Cardiac muscle cell (in vitro differentiated cells and primary cell): ENCODE data around the genes GOLGA6A and CSK.

DNA sequence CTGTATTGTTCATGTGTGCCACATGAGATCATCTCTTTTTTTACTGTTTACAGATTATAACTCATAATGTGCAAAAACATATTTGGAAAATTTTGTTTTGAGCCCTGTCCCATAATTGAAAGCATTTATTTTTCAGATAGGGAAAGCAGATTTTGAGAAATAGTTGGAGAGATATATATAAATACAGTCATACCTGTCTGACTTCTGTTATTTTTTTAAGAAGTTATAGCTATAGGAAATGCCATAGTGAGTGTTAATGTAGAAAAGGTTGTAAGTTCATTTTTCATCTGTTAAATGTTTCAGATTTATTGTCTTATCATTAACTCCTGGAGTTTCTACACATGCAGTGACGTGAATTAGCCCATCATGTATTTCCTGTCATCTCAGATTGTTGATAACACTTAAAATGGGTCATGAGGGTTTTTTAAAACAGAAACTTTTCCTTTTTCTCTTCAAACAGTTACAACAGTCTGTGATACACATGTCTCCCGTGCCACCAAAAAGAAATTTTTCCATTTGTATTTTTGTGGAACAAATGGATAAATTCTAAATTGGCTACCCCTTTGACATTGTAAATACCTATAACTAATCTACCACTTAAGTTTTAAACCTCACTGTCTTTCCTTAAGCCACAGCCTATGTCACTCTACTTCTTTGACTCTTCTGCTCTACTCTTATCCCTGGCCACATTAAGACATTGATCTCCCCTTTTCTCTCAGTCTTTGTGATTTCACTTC, 89.0 kb downstream of the NEO1 start:
- RAMPAGE, long total RNA: no peak
- RRBS: no CpG with 5 or more reads among the region's 2 CpGs

DNA sequence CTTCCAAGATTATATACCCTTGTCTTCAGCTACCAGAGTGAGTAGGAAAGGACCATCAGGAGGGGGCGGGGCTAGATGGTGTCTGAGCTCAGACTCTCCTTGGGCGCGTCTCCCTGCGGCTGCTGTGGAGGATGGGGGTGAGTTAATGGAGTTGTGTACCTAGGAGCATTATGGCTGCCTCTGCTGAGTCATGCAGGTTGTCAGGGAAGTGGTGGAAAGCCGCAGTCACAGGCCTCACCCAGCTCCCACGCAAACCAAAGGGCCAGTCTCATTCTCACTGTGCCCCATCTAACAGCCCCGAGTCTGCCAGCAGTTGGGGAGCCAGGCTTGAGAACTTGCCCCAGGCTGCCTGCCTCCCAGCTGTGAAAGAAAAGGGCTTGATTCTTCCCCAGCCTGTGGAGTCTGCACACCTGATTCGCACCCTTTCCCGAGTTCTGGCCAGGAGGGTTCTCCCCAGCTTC, 143.4 kb downstream of the HCN4 start:
- RAMPAGE, long total RNA: no peak
- RRBS: no CpG with 5 or more reads among the region's 9 CpGs

DNA sequence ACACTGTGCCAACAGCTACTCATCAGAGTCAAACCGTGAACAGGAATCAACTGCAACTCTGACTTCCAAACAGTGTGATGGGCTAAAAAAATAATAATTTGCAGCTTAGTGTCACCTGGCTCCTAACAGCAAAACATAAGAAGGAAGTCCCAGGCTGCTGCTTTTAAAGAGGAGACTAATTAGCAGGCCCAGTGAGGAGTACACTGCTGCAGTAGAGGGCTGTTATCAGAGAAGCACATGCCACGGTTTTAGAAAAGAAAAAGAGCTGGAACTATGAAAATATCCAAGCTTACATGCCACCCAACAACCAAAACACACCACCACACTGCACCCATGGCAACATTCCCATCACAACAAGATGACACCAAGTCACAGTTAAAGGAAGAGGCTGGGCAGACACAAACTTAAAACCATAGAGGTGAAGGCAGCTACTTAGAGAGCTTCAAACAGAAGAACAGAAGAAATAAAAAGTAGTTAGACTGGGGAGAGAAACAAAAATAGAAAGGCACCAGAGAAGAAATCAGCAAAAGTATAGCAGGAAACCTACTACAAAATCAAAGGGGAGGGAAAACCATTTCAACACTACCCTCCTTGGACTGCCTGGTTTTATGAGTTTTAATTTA, 37.0 kb downstream of the NPTN start:
- RAMPAGE, long total RNA: no peak
- RRBS: no CpG with 5 or more reads among the region's 2 CpGs

- RAMPAGE, long total RNA: no peak
- RRBS: no CpG with 5 or more reads among the region's 17 CpGs
Measured at GRCh38 chr15:73870776-73871705, 2.3 kb upstream of the TBC1D21 start.

GRCh38 chr15:73889352-73889795, 16.0 kb downstream of the TBC1D21 start:
- RAMPAGE, long total RNA: no peak
- RRBS: no CpG with 5 or more reads among the region's 1 CpG

- RAMPAGE, long total RNA: no peak
- RRBS: no CpG with 5 or more reads among the region's 5 CpGs
Measured at GRCh38 chr15:73920437-73920952, 5.8 kb upstream of the LOXL1 start.

GRCh38 chr15:73922417-73923131, 3.7 kb upstream of the LOXL1 start:
- RAMPAGE, long total RNA: no peak
- RRBS: no CpG with 5 or more reads among the region's 16 CpGs

DNA sequence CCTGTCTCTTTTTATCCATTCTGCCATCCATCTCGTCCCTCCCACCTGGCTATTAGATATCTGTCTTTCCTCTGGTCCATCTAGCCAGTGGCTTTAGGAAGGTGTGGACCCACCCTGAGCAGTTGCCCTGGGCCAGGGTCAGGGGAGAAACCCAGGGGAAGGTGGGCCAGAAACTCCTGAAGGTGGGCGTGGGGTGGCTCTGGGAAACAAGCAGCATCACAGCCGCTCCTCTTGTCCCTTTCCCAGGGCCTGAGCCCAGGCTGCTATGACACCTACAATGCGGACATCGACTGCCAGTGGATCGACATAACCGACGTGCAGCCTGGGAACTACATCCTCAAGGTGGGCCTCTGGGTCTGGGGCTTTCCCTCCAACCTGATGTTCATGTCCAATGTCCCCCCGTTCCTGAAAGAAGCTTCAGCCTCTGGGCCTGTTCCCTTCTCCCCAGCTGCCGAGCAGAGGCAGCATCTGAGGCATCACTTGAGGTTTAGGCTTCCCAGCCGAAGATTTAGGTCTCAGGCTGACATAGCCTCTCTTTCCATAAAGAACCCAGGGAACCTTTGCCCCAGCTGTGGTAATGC, 21.4 kb downstream of the LOXL1 start:
- RAMPAGE, long total RNA: no peak
- RRBS: no CpG with 5 or more reads among the region's 11 CpGs

DNA sequence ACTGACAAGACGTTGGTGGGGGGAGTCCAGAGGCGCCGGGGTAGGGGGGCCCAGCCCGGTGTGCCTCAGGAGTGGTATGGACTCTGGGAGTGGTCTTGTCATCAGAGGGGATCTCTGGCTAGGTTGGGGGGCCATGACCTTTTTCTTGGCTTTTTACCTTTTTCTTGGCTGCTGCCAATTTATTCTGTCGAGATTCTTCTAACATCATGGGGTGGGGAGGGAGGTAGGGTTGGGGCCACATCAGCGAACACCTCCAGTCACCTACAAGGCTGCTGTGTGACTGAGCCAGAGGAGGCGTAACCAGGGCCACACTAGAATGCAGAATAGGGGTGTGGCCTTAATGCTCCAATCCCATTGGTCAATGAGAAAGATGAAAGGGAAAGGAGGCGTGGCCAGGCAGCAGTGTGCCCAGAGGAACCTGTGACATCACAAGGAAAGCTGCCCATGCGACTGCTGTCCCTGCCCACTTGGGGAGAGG, at the start of gene GOLGA6A:
Gene GOLGA6A (minus strand): TSS at position 282 of the 478 bp plus-strand sequence.
- RAMPAGE, long total RNA: no peak
- RRBS: no CpG with 5 or more reads among the region's 9 CpGs

- RAMPAGE, long total RNA: no peak
- RRBS: no CpG with 5 or more reads among the region's 1 CpG
Measured at GRCh38 chr15:74156489-74156927, 17.0 kb upstream of the ISLR start.

- RAMPAGE, long total RNA: no peak
- RRBS: no CpG with 5 or more reads among the region's 8 CpGs
Measured at GRCh38 chr15:74170356-74170925, 3.1 kb upstream of the ISLR start.

DNA sequence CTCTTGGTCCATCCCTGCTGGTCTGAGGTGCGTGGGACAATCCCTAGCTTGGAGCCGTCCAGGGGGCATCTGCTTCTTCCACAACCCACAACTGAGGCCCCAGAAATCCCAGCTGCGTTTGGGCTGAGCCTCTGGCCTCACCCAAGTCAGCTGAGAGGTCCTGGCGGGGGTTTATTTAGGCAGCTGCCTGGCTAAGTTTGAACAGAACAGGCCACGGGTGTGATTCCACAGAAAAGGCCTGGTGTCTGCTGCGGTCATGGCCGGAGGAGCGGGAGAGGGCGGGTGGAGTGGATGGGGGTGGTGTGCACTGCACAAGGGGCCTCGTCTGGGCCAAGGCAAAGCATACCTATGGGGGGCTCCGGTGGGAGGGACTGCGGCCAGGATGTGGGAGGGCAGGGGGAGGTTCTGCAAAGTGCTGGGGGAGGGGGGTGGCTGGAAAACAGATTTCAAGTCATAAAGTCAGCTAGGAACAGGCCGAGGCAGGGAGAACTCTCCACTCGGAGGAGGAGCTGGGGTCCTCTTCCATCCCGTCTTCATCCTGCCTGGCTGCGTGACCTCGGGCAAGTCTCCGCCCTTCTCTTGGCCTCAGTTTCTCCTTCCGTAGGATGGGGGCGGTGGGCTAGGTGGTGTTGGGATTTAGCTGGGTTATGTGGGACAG, 713 bp downstream of the ISLR start:
- RAMPAGE, long total RNA: no peak
- RRBS: 23% methylated on average over 4 of the region's 20 CpGs

DNA sequence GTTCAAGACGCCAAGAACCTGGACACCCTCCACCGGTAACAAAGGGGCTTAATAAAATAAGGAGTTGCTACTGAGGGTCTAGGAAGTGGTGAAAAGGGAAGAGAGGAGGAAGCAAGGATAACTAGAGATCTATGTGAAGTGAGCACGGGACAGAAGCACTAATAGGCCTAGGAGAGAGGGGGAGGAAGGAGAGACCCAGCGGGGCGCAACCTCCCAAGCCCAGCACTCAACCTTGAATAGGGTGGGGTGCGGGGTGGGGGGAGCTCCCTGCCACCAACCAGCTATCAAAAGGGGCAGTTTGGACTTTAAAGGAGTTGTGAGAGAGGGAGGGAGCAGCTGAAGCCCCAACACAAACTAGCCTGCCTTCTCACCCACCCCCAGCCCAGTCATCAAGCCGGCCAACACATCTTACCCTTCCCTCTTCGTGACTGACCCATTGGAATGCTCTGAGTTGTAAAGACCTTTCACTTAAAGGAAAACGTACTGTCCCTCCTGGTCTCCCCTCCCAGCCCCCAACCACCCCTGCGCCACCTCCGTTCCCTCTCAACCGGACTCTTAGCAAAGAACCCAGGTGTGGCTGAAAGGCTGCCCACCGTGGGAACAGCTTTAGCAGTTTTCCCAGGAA, 2.7 kb downstream of the CYP11A1 start:
- RAMPAGE, long total RNA: no peak
- RRBS: no CpG with 5 or more reads among the region's 13 CpGs

GRCh38 chr15:74391015-74391441, 23.6 kb upstream of the CYP11A1 start:
- RAMPAGE, long total RNA: no peak
- RRBS: no CpG with 5 or more reads among the region's 7 CpGs

GRCh38 chr15:74397312-74398019, 30.0 kb upstream of the CYP11A1 start:
- RAMPAGE, long total RNA: no peak
- RRBS: no CpG with 5 or more reads among the region's 5 CpGs

DNA sequence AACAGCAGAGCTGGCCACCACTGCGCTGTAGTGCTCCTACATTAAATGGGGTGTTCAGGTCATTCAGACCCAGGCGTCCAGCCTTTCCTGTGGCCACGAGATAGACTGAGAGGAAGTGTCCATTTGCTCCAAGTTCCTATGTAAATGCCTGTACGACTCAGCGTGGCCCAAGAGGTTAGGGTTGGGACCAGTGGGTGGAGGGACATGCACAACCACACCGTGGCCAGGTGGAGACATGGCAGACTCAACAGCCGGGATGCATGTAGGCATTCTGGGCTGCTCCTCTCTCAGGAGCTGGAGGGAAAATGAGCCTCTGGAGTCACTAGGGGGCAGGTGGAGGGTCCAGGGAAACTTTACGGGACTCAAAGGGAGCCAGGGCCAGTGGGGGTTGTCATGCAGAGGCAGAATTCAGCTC, 7.8 kb downstream of the CLK3 start:
- RAMPAGE, long total RNA: no peak
- RRBS: no CpG with 5 or more reads among the region's 8 CpGs

DNA sequence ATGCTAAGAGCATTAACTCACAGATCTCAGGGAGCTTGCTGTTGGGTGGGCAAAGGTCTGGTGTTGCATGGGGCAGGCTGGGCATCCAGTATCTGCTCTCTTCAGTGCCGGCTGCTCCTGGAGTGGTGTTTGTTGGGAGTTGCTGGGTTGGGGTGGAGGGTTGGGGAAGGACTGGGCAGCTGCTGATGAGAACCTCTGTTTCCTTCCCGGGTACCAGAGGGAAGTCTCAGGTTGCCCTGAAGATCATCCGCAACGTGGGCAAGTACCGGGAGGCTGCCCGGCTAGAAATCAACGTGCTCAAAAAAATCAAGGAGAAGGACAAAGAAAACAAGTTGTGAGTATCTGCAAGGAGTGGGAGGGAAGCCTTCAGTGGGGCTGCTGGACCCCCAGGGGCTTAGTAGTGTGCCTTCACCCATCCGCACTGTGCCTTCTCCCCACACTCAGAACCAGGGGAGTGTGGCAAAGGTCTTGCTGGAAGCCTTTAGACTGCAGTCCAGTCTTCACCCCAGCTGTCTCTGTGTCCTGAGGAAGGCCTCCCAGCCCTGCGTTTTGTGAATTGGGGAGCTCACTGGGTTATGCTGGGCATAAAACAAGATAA, 9.1 kb downstream of the CLK3 start:
- RAMPAGE, long total RNA: no peak
- RRBS: 91% methylated on average over 5 of the region's 9 CpGs

- RAMPAGE, long total RNA: no peak
- RRBS: no CpG with 5 or more reads among the region's 3 CpGs
Measured at GRCh38 chr15:74635984-74636495, 20.4 kb downstream of the CLK3 start.

DNA sequence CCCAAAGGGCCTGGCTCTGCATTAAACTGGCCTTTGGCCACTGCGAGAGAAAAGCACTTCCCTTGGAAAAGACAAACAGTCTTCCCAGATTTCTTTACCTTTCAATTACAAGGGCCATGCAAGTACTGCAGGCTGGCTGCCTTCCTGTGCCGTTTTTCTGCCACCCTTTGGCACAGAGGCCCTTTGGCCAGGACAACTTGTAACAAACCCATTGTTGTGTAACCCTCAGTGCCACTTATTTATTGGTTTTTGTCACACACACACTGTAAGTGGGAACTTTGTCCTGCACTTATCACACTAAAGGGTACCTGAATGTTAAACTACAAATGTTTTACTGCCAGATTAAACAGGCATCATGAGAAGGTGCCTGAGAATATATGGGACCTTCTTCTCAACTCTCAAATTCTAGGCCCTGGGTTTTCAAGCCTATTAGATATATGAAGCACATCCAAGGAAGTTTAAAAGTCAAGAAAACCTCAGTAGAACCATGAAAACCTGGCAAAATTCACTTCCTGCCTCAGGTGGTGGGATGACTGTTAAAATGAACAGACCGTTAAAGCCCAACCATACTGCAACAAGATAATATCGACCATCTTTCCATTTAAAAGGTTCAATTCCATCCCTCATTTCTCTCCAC, 31.4 kb downstream of the EDC3 start:
- RAMPAGE, long total RNA: no peak
- RRBS: no CpG with 5 or more reads among the region's 4 CpGs

DNA sequence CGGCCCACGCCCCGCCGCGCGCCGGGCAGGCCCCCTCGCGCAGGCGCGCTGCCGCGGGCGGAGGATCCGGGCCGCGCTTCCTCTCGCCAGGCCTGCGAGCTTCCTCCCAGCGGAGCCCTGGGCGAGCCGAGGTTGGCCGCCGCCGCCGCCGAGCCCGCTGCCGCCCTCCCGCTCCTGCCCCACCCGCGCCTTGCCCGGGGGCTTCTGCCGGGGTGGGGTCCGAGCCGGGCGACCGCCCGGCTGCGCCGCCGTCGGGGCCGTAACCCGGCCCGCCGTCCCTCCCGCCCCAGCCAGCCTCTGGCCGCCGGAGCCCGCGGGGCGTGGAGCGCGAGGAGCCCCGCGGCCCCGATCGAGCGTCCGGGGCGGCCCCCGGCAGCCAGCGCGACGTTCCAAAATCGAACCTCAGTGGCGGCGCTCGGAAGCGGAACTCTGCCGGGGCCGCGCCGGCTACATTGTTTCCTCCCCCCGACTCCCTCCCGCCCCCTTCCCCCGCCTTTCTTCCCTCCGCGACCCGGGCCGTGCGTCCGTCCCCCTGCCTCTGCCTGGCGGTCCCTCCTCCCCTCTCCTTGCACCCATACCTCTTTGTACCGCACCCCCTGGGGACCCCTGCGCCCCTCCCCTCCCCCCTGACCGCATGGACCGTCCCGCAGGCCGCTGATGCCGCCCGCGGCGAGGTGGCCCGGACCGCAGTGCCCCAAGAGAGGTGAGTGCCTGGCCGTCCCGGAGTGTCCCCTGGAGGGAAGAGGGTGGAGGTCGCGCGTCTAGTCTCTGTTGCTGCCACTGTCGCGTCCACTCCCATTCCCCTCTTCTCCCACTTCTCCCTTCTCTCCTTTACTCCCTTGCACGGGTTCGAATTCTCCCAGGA, at the start of gene CSK:
Gene CSK (plus strand): TSS at position 63 of the 865 bp plus-strand sequence.
- RAMPAGE, long total RNA: no peak
- RRBS: 3% methylated on average over 47 of the region's 106 CpGs